Pericardium (tissue), 1 donor: ENCODE data around the gene TP53TG3D.

- RRBS = no CpG with 5 or more reads among the region's 5 CpGs
Measured at GRCh38 chr16:31184724-31185071, 4.8 kb downstream of the FUS start.

- RRBS = no CpG with 5 or more reads among the region's 34 CpGs
Measured at GRCh38 chr16:31215716-31216358, 1.1 kb downstream of the PYDC1 start.

- RRBS = no CpG with 5 or more reads among the region's 15 CpGs
Measured at GRCh38 chr16:31355389-31356128, 583 bp downstream of the ITGAX start.

DNA sequence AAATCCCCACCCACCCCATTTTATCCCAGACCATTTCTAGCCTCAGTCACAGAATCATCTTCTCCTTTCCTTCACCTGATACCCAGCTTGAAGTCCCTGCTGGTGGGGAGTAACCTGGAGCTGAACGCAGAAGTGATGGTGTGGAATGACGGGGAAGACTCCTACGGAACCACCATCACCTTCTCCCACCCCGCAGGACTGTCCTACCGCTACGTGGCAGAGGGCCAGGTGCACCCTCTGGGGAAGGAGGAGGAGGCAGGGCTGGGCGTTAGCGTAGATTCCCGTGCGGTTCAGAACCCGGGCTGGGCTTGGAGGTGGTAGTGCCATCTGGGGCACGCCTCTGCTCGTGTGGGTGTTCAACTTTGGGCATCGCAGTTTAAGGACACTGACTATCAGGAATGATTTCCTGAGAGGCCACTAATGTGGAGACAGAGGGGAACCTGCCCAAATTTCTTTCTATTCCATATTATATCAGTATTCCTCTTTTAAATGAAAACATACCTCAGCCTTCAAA, 18.2 kb downstream of the ITGAX start:
- RRBS = no CpG with 5 or more reads among the region's 14 CpGs

DNA sequence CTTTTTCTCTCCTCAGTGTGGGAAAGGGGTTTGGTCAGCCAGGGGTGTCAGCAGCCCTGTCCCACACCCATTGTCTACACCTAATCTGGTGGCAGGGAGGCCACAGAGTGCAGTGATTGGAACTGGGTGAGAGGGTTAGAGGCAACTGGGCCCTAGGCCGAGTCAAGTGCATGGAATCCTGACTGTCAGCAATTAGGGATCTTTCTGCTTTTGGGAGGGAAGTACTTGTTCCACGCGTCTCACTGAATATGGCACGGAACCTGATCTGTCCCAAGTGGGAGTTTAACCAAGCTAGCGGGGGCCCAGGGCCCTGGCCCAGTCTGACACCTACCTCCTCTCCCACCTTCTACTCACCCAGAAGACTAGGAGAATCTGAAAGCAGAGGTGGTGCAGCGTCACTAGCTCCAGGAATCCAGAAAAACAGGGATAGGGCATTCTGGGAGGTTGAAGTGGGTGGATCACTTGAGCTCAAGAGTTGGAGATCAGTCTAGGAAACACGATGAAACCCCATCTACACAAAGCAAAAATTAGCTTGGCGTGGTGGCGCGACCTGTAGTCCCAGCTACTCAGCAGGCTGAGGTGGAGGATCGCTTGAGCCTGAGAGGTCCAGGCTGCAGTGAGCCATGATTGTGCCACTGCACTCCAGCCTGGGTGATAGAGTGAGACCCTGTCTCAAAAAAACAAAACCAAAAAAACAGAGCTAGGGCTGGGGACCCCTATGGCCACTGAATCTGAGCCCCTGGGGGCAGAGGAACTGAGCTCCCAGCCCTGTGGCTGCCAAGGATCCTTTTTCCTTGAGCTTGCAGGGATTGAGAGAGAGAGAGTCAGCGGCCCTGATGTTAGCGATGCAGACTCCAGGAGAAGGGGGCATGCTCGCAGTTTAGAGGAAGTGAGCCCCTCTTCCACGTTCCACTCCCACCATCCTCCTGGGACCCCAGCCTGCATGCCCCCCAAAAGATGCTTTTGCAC, 2.8 kb upstream of the KRBOX5 start:
- RRBS = no CpG with 5 or more reads among the region's 15 CpGs

DNA sequence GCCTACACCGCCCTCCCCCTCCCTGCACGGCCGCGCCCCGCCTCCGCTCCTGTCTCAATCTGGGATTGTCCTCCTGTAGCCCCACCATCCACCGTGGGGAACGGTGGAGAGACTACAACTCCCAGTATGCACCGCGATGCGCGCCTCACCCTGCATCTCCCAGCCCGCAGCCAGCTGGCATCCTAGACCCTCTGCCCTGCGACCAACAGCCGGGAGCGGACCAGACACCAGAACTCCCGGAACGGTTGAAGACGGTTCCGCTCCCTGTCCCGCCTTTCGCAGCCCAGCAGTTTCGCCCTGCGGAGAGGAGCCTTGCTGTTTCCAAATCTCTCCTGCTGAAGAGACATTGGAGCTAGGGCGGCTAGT, at the start of gene TP53TG3D:
TSS of gene TP53TG3D (plus strand) at position 69 of the 366 bp plus-strand sequence.
- RRBS = no CpG with 5 or more reads among the region's 25 CpGs

GRCh38 chr16:33686895-33687440, 227.6 kb downstream of the TP53TG3F start:
- RRBS = no CpG with 5 or more reads among the region's 2 CpGs

DNA sequence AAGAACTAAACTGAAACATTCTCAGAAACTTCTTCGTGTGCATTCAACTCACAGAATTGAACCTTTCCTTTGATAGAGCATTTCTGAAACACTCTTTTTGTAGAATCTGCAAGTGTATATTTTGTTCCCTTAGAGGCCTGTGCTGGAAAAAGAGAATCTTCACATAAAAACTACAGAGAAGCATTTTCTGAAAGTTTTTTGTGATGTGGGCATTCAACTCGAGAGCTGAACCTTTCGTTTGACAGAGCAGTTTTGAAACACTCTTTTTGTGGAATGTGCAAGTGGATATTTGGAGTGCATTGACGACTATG, 2626.9 kb downstream of the TP53TG3F start:
- RRBS = no CpG with 5 or more reads among the region's 4 CpGs

DNA sequence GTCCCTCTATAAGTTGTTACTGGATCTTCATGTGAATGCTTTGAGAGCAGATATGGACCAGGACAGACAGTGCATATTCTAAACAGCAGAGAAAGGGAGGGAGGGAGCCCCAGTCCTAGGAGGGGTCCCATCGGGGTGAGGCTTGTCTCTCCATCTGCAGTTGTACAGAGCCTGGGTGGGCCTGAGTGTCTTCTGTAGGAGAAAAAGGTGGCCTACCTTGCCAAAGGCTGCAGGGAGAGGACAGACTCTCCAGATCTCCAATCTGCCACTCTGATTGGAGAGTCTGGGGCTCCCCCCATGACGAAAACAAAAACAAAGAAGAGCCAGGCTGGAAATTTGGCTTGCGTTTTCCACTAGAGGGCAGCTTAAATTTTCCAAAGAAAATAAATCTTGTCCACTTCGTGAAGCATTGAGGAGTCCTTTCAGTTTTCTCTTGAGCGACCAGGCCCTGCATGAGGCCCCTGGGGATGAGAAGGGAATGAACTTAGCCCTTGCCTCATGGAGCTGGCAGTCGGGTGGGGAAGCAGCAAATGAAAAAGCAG, 8.1 kb upstream of the SHCBP1 start:
- RRBS = no CpG with 5 or more reads among the region's 6 CpGs

GRCh38 chr16:46637845-46638061, 16.6 kb upstream of the SHCBP1 start:
- RRBS = no CpG with 5 or more reads among the region's 3 CpGs

DNA sequence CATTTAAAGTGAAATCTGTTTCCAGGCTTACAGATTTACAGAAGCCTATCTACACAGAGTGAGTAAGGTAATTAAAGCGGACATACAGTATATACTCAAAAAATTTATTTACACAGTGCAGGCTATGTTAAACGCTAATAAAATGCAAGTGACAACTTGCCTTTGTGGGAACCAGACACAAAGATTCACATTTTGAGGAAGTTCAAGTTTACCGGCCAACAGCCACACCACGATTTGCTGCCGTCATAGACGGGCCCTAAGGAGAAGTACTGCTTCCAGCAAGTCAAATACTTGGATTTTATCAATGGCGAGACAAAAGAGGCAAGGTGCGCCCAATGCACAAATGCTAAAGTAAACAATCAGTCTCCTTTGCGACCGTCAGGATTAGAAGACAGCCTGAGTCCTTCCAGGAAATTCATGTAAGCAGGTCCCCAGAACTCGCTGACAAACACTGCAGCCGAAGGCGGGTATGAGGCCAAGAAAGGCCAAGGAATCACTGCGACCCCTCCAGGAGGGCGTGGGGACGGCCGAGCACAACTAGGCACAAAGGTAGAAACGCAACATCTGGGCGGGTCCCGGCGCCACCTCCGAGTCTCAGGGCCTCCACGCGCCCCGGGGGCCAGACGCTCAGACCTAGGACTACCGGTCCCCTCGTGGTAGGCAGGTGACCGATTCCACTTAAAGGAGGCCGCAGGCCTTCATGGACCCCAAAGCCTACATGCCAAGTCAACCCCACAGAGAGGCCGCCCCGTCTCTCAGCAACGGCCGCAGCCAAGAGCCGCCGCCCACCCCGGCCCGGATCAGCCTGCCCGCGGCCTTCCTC, 613 bp downstream of the VPS35 start:
- RRBS = 3% methylated on average over 6 of the region's 40 CpGs

DNA sequence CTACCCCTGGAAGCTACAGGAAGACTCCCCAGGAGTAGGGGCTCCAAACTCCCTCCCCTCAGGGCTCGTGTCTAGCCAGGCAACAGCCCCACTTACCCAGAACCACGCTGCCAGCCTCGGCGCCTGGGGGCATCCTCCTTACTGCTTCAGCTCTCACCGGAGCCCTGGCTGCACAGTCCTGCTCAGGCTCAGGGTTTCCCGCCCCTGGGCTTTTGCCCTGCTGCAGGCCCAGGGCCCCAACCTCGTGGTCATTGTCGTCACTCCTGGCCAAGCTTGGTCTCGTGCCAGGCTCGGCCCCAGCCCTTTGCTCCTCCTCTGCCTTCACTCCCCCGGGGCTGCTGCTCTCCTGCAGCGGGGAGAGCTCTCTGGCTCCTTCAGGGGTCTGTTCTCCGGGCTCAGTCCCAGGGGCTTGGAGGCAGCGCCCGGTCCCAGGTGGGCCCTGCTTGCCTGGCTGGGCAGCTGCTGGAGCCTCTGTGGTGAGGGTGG, 16.0 kb downstream of the MYLK3 start:
- RRBS = 50% methylated on average over 3 of the region's 15 CpGs

- RRBS = no CpG with 5 or more reads among the region's 10 CpGs
Measured at GRCh38 chr16:46743256-46743971, 4.7 kb downstream of the MYLK3 start.

DNA sequence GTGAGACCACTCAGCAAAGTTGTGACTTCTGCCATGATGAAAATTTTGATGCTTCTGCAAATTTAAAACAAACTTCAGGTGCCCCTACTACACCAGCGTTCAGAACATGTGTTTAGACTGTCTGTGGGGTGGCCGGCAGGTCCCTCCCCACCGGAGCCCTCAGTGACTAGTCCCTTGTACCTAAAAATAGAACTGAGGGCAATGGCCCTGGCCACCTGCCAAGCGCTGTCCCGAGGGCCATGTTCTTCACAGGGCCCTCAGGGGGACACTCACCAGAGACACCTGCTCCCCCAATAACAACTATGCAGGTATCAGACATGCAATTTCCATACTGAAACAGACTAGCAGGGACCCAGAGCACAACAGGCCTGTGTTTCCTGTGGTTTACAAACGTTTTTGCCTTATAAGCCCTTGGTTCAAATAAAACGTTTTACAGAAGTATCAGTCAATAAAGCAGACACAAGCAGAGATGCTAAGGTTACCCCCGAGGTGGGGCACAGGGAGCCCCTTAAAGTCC, 629 bp upstream of the MYLK3 start:
- RRBS = no CpG with 5 or more reads among the region's 8 CpGs

DNA sequence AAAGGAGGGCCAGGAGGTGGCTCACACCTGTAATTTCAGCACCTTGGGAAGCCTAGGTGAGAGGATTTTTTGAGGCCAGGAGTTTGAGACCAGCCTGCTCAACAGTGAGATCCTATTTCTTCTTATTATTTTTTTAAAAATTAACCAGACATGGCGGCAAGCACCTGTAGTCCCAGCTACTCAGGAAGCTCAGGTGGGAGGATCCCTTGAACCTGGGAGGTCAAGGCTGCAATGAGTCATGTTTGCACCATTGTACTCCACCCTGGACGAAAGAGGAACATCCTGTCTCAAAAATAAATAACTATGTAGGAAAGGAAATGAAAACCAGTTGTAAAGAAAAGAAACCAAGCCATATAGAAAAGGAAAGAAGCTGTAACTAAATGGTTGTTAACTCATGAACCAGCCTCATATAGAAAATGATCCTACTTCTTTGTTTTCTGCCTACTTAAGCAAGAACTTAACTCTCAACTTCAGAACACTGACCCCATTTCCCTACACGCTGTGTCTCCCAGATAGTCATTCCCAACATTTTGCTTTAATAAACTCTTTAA, 19.8 kb upstream of the GPT2 start:
- RRBS = no CpG with 5 or more reads among the region's 3 CpGs

DNA sequence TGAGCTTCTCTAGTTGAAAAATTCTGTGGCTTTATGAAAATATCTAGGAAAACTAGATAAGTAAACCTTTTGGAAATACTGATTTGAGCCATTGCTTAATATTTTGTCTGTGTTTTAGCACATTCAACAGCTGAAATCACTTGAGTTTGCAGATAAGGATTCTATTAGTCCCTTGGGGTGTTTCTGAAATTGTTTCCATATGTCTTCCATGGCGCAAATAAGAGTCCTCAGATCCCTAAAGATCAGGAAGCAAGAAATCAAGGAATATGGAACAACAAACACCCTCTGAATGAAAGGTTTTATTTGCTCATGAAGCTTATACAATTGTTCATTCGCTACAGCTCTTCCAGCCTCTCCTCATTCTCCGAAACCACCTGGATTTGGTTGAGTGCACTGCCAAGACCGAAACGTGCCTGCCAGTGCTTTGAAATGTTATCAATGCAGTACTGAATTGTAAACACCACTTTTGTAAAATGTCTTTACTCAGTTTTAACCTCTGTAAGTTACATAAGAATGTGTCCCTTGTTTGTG, 7.8 kb upstream of the GPT2 start:
- RRBS = no CpG with 5 or more reads among the region's 5 CpGs

- RRBS = 62% methylated on average over 6 of the region's 33 CpGs
Measured at GRCh38 chr16:46918460-46919529, 34.6 kb downstream of the GPT2 start.

GRCh38 chr16:46972483-46973524, 670 bp downstream of the DNAJA2 start:
- RRBS = 2% methylated on average over 46 of the region's 88 CpGs

- RRBS = no CpG with 5 or more reads among the region's 1 CpG
Measured at GRCh38 chr16:47289622-47290273, 146.0 kb upstream of the NETO2 start.

GRCh38 chr16:47291185-47292002, 147.6 kb upstream of the NETO2 start:
- RRBS = no CpG with 5 or more reads among the region's 6 CpGs